Left lobe of liver (tissue), 1 donor: ENCODE measurements around a stretch of chr15.

GRCh38 chr15:89468887-89469758 is 27.3 kb downstream of the RHCG start:
- PRO-cap: no peak

DNA sequence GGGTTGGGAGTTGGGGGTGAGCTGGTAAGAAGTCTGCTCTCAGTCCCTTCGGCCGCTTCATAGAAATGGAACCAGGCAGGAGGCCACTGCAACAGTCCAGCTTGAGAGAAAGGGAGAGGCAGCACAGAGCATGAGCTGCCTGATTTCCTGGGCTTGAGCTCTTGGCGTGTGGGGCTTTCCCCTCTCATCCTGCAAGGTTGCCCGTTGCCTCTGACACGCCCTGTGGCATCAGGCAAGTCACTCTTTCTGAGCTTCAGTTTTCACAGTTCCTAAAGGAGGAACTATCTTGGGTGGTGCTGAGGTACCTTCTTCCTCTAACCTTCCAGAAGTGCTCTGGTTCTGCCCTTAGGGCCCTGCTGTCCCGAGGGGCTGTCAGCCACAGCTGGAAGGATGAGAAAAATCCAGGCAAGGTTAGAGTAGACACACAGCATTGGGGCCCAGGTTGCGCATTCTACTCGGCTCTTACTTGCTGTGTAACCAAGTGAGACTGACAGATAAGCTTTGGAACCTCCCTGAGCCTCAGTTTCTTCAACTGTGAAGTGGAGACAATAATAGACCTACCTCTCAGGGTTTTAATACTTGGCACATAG is 5.0 kb downstream of the MESP2 start:
- PRO-cap: no peak

DNA sequence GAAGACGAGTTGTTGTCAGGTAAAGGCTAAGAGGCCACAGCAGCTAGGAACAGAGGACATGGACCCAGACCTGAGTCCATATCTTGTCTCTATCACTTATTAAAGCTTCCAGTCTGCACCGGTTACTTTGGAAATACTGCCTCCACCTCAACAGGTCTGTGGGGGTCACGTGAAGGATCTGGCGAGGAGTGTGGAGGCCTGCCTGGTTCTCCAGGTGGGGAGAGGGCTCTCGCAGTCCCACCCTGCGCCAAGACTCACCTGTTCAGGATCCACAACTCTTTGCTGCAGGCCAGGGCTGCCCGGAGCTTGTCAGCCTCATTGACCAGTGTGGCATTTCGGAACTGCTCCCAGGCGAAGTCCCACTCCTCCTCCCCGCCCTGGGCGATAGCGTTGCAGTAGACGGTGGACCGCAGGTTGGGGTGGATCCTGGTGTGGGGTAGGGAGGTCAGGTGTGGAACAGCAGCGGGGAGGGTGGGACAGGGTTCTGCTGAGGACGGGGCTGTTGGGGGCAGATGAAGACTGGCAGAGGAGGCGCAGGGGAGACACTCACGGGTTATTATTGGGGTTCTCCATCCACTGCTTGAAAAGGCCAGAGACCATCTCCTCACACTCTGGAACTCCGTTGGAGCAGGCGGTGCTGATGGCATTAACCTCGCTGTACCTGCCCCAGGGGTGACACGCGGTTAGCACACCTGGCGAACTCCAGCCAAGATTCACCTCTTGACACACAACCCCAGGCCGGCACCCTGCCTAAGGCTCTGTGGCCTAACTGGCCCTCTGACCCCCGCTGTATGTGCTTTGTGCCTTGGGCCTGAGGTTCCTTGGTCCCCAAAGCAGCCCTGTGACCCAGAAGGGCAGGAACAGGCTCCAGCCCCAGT is 16.0 kb downstream of the MESP2 start:
- PRO-cap: no peak

GRCh38 chr15:89803472-89804663 is 10.8 kb downstream of the ANPEP start:
- PRO-cap: no peak

DNA sequence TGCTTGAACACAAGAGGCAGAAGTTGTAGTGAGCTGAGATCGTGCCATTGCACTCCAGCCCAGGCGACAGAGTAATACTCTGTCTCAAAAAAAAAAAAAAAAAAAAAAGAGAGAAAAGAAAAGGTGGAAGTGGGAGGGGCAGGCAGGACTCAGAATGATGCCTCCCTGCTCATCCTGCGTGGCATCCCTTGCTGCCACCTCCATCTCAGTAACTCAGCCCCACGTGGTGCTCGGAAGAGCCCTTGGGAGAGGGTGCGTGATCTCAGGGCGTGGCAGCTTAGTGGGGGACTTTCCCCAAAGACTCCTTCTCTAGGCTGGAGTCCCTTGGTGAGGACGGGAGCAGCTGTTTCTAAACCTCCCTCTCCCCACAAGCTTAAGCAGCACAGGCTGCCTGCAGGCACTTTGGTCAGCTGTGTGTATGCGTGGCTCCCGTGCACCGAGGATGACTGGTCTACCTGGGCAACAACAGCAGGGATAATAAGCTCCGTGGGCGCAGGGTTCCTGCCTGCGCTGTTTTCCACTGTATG is 7.3 kb upstream of the ANPEP start:
- PRO-cap: no peak

GRCh38 chr15:89852443-89853011 is 37.9 kb upstream of the ANPEP start:
- PRO-cap: no peak

- PRO-cap: no peak
Measured at GRCh38 chr15:90035467-90035894, 34.4 kb downstream of the ZNF710 start.

- PRO-cap: no peak
Measured at GRCh38 chr15:90049765-90050570, 48.8 kb downstream of the ZNF710 start.

GRCh38 chr15:90099538-90100379 is 2.5 kb downstream of the IDH2 start:
- PRO-cap: no peak

GRCh38 chr15:90229749-90230800 is 3.7 kb downstream of the CIB1 start:
- PRO-cap: no peak

DNA sequence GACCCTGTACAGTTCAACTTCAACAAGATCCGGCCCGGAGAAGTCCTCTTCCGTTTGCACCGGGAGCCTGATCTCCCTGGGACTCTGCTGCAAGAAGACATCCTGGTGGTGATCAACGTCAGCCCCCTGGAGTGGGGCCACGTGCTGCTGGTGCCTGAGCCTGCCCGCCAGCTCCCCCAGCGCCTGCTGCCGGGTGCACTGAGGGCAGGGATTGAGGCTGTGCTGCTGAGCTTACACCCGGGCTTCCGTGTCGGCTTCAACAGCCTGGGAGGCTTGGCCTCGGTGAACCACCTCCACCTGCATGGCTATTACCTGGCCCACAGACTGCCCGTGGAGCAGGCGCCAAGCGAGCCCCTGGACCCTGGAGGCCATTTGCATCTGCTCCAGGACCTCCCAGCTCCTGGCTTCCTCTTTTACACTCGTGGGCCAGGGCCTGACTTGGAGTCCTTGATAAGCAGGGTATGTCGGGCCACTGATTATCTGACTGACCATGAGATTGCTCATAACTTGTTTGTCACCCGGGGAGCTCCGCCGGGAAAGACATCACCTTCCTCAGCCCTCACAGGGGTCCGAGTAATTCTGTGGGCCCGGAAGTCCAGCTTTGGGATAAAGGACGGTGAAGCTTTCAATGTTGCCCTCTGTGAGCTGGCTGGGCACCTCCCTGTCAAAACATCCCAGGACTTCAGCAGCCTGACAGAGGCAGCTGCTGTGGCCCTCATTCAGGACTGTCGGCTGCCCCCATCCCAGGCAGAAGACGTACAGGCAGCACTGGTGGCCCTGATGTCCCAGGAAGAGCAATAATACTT is 7.5 kb downstream of the GDPGP1 start:
- PRO-cap: no peak

DNA sequence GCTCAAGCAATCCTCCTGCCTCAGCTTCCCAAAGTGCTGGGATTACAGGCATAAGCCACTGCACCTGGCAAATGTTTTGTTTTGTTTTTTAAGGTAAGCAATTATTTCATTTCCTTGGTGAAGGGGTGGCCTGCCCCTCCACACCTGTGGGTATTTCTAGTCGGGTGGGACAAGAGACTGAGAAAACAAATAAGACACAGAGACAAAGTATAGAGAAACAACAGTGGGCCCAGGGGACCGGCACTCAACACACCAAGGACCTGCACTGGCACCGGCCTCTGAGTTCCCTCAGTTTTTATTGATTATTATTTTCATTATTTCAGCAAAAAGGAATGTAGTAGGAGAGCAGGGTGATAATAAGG is 5.7 kb upstream of the ZNF774 start:
- PRO-cap: no peak

DNA sequence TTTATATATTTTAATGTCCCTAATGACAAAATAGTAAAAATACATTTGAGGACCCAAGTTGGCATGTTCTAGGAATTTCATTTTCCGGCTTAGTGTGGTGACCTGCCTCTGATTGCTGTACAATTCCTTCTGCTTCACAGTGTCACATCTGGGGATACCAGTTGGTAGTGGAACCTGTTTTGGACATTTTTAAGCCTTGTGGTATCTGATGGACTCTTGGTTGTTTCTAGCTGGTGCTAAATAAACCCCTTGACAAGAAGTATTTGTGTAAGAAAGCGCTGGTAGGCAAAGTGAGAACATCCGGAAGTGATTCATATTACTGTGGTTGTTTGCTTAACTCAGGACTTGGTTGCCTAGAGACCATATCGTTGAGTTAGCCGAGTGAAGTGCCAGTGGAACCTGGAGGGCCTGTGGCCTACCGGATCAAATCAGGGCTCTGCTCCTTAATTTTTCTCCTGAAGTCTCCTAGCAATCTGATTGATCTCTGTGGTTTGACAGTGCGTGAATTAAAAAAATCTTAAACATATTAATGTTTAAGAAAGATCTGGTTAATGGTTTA is 12.8 kb downstream of the IQGAP1 start:
- PRO-cap: no peak

GRCh38 chr15:90414741-90415010 is 26.6 kb downstream of the IQGAP1 start:
- PRO-cap: no peak

GRCh38 chr15:90595627-90596376 is 66.1 kb downstream of the CRTC3 start:
- PRO-cap: no peak

- PRO-cap: no peak
Measured at GRCh38 chr15:90686336-90686921, 30.7 kb upstream of the BLM start.

DNA sequence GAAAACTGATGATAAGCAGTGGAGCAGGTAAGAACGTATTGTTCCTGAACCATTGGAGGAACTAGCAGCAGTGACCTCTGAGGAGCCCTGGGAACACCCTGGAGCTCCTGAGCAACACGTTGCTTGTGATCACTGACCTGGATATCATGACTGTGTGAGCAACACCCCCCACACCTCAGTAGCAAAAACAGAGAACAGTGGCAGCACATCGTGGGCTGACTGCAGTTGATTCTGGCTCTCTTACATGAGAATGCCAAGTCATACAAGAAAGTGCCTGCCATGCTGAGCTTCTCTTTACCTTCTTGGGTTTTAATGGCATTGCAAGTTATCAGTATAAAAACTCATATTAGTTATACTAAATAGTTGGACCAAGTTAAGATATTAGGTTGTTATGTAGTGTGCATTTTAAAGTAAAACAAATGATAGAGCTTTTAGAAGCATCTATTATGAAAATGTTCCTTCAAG is 73.0 kb downstream of the BLM start:
- PRO-cap: no peak

DNA sequence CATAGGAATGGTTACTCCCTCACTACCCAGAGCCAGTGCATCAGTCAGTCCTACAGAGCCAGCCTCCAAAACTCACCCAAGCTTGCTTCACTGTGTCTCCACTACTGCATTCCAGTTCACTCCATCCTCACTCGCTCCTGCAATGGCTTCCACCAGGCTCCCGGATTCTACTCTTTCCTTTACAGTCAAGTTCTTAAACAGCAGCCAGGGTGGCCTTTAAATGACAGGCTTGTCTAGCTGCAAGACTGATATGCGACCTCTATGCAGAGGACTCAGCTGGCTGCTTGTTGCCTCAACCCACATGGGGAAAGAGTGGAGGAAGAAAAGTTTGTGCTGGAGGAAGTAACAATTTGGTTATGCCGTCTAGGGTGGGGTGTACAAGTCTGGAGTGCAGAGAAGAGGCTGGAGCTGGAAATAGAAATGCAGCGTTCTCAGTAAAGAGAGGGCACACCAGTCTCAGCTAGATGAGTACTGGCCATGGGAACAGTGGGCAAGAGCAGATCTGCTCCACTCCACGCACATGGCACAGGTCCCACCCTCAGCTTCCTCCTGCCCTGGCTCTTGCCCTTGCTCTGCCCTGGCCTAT is 60.0 kb upstream of the FURIN start:
- PRO-cap: no peak

GRCh38 chr15:90823713-90823912 is 44.8 kb upstream of the FURIN start:
- PRO-cap: no peak

- PRO-cap: bidirectional peak, plus-strand start at chr15:90866371, minus-strand start at chr15:90866315; bidirectional peak, plus-strand start at chr15:90866623, minus-strand start at chr15:90866461
Measured at GRCh38 chr15:90866136-90866753, 2.1 kb upstream of the FURIN start.